Endodermal cell (in vitro differentiated cells): ENCODE results near the genes IGF1R and LRRK1.

- PRO-cap, result bidirectional peak, plus-strand start at chr15:98648539, minus-strand start at chr15:98648400; bidirectional peak, plus-strand start at chr15:98648926, minus-strand start at chr15:98648970; bidirectional peak, plus-strand start at chr15:98649064, minus-strand start at chr15:98649104
Observed at GRCh38 chr15:98648435-98649216, at the start of gene IGF1R. Gene IGF1R, plus strand, starts transcription at chr15:98648539.

- PRO-cap, result bidirectional peak, plus-strand start at chr15:98727907, minus-strand start at chr15:98727713
Observed at GRCh38 chr15:98727304-98728217, 79.2 kb downstream of the IGF1R start.

DNA sequence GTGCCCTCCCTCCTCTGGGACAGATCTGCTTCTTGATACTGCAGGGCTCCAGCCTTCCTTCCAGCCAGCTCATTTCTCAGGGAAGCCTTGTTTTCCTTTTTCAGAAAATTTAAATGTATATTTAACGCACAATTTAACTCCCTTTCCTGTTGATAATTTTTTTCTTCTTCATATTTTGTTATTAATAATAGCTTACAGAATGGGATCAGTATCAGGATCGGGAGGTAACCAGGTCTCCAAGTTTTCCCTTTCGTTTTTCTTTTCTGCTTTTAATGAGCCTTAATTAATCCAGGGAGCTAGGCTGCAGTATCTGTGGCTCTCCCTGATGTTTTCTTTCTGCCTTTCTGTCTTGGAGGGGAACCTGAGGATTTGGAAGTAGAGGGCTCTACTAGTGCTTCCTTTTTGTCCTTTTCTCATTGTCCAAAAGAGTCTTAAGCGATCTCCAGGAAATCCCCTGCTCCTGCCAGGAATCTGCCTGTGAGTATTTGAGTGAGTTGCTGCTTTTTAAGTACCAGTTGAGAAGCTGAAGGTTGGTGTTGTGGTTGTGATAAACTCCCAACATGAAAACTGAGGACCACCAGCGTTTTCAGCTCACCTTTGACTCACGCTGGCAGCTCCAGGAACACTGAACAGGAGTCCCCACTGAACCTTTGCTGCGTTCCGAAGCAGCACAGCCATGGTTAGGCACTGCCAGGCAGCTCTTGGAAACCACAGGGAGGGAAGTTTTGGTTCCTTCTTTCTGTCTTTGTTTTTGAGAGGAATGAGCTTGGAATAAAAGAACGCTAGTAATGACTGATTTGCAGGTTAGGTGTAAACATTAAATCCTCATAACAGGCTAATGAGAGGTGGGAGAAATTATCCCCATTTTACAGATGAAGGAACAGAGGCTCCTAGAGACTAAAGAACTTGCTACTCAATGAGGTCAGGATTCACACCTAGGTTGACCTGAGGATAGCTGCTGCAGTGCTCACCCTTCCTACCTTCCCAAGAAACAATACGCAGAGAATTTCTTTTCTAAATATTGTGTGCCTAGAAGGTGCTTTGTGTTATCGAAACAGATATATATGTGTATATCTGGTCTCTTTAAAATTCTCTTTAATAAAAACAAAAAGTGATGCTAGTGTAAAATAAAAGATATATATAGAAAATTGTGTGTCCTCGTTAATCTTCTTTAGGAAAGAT, 106.0 kb downstream of the IGF1R start:
- PRO-cap, result no peak

- PRO-cap, result no peak
Observed at GRCh38 chr15:98899174-98900267, 108.1 kb downstream of the PGPEP1L start.

DNA sequence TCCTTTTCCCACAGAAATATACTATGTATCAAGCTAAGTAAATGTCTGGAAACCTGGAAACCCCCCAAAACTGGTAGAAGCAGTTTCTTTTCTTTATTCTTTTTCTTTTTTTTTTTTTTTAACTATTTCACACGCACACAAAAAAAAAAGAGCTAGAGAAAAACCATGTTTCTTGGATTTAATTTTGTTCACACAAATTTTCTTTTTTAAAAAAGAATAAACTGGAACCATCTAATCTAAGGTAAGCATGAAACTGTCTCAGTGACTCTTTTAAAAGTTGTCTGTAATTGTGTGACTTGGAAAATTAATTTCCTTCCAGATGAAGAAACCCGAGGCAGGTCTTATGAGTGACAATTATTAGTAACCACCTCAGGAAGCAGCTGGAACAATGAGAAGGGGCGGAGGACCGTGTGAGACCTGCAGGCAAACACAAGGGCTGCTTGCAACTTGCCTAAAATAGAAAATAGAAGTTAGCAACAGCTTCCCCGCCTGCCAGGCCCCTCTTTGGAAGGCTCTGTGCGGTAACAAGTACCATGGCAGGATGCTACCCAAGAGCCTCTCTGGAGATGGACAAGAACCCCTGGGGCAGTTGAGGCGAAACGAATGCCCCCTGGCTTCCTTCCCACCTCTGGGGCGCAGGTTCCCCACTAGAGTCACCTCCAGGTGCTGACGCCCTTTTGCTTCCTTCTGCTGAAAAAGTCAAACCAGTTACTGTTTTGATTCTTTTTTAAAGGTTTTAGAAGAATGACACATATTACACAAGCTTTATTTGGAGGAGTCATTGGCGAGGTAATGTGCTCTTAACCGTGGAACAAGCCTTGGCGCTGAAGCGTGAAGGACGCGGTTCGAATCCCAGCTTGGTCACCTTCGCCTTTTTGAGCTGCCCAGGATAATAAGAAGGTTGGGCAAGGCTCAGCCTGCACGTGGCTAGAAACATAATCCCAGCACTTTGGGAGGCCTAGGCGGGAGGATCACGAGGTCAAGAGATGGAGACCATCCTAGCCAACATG, 47.2 kb upstream of the SYNM start:
- PRO-cap, result no peak

- PRO-cap, result no peak
Observed at GRCh38 chr15:99129942-99131001, 25.4 kb downstream of the SYNM start.

DNA sequence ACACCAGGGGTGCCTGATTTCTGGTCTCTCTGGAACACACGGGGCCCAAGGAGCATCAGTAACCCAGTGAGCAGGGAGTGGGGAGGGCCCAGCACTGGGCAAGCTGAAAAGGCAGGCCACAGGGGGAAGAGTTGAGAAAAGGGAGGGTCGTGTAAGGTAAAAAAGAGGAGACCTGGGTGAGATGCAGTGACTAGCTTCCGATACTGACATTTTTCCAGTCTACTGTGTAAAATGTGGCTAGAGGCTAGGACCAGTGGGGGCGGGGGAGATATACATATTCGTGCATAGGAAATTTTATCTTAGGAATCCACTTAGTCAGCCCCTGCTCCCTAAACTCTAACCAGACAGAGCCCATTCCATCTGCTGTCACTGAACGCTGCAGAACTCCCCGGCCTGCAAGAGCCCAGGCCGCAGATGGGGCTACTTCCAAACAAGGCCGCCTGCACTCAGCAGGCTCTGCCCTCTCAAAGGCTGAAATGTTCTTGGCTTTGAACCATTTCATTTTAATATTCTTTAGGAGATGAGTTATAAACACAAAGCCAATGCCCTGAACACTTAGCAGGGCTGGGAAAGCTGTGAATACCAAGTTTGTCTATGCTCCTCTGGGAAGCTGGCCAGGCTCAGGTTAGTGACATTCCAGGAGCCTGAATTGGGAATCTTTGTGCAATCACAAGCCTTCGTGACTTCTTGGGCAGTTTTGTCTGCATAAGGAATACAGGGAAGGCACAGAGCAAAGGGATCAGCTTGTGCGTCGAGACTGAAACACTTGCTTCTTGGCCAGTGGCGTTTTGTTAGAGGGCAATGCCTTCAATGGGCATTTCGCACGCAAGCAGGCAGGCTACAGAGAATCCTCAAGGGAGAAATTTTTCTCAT, 64.9 kb downstream of the SYNM start:
- PRO-cap, result no peak

GRCh38 chr15:99306110-99306373, 54.8 kb downstream of the LRRC28 start:
- PRO-cap, result no peak

- PRO-cap, result no peak
Observed at GRCh38 chr15:99536561-99537224, 29.1 kb upstream of the MEF2A start.

- PRO-cap, result no peak
Observed at GRCh38 chr15:99620213-99620555, 54.4 kb downstream of the MEF2A start.

GRCh38 chr15:99707322-99707902, 25.8 kb downstream of the LYSMD4 start:
- PRO-cap, result no peak

DNA sequence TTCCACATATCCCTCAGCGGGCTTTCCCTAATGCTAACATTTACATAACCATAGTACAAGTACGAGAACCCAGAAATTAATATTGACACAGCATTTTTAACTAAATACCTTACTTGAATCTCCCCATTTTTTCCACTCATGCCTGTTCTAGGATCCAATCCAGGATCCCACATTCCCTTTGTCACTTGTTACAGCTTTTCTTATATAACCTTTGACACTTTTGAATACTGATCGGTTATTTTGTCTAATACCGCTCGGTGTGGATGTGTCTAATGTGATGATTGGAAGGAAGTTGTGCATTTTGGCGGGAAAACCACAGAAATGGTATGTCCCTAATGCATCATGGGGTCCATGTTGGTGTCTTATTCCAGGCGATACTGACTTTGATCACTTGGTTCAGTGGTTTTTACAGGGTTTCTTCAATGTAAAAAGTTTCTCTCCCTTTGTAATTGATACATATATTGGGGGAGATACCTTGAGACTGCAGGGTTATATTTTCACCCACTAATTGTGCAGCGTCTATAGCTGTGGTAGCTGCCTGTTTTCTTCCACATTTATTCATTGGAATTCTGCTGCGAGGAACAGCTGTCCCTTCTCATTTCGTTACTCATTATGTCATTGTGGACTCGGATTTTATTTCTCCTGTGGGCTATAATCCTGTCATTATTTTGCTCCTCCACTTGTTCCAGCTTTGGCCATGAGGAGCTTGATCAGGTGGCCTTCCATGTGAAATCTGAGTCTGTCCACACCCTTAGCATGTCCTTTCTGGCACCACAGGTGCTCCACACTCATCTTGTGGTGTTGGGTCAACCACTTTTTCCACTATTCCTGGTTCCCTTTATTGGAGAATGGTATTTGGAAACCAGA, 15.1 kb downstream of the LYSMD4 start:
- PRO-cap, result no peak

- PRO-cap, result no peak
Observed at GRCh38 chr15:99928425-99928945, 195.2 kb upstream of the LYSMD4 start.

DNA sequence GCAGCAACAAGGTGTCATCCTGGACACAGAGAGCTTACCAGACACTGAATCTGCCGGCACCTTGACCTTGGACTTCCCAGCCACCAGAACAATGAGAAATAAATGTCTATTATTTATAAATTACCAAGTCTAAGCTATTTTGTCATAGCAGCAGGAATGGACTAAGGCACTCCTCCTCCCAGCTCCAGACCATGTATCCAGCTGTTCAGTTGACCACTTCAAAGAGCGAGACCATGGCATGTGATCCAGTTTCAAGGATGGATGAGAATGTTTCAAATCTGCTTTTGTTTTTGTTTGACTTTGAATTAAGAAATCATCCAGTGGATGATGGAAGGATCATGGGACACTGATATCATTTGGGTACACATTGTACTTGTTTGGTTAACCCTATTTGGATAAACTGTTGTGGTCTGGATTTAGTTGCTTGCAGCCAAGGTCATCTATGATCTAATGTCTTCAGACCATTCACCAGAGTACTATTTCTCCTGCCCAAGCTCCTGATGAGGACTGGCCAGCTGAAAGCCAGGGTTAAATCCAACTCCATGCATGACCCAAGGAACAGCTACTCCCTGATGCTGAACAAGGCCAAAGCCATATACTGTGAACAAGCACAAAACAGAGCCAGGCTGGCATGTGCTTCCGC, 5.0 kb upstream of the ADAMTS17 start:
- PRO-cap, result no peak

GRCh38 chr15:100918757-100919656, at the start of gene LRRK1:
Gene LRRK1, plus strand, starts transcription at chr15:100919357.
- PRO-cap, result unidirectional peak, plus-strand start at chr15:100919031; unidirectional peak, plus-strand start at chr15:100919357

- PRO-cap, result unidirectional peak, plus-strand start at chr15:101069347; unidirectional peak, plus-strand start at chr15:101069387
Observed at GRCh38 chr15:101068688-101069706, 149.8 kb downstream of the LRRK1 start.

DNA sequence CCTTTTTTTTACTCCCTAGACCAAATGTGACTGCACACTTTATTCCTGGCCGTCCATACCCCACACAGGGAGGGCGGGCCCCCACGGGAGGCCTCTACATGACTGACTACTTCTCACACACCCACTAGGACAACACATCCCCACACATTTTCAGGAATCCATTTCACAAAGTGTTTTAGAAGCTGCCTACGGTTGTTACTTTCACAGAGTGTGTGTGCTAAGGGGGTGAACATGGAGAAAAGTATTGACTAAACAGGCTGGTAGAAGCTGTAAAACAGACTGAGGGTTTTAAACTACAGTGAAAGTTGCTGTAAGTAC, 67.9 kb downstream of the CHSY1 start:
- PRO-cap, result no peak

- PRO-cap, result unidirectional peak, plus-strand start at chr15:101201639
Observed at GRCh38 chr15:101201075-101202285, 50.4 kb downstream of the CHSY1 start.

GRCh38 chr15:101269490-101269834, 7.8 kb downstream of the SELENOS start:
- PRO-cap, result no peak

- PRO-cap, result no peak
Observed at GRCh38 chr15:101333651-101333981, 38.6 kb upstream of the SNRPA1 start.